ENCODE results near the genes MRPL20, MIB2 and NADK.

DNA sequence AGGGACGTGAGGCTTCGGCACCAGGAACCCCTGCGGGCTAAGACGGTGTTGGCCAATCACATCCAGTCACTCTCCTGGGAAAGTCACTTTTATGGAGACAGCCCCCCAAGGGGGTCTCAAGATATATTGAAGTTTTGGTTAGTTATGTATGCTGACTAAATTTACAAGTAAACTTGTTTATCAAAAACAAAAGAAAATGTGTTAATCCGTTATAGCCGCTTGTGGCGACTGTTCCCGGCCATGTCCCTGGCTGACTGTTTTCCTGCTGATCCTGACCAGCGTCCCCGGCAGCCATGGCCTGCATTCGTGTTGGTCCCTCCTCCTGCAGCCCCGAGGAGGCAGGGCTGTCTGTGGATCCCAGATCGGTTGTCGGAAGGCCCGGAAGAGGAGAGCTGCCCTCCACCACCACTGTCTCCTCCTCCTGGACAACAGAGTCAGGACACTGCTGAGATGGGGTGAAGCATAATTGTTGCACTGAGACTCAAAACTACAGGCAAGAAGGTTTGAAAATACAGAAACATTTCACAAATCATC lies 3.5 kb upstream of the MXRA8 start:
- RRBS, result 16% methylated on average over 7 of the region's 15 CpGs

DNA sequence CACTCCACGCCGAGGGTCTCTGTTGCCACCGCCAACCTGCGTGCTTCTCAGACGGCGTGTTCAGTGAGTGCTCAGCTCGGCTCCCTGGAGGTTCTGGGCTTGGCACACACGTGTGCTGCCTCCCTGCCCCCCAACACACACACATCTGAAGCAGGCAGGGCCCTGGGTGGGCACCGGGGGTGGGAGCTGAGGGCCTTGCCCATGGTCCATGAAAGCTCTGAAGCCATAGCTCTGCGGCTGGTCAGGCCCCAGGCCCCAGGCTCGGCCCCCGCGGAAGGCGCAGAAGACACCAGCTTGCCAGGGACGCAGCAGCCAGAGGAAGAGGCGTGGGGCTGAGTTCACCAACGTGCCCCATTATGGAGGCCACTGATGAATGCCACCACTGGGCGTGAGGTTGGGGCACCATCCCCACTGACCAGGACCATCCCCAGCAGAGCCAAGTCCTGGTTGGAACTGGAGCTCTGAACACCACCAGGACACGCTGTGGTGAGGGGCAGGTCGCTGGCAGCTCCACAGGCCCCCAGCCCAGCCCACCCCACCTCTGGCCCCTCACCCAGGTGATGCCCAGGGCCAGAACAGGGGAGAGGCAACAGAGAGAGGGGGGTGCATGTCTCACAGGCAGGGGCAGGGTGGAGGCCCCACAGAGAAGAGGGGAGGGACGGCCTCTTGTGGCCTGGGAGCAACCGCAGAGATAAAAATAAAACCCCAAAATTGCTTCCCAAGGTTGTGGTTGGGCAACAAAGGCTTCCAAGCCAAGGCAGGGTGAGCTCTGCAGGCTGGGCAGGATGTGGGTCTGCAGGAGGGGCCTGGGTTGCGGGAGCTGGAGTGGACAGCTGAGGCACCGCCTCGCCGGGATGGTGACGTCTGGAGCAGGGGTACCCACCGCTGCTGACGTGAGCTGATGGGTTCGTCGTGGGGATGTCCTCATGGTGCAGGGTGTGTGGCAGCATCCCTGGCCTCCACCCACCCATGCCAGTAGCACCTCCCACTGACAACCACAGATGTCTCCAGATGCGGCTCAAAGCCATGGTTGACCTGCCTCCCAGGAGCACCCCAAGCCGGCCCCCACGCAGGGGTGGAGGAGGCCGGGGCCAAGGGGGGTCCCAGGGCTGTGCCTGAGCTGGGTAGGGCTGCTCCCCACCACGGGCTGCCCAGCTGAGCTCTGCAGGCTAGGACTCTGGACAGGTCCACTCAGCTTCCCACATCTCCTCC lies 3.9 kb downstream of the AURKAIP1 start:
- RRBS, result no CpG with 5 or more reads among the region's 36 CpGs

DNA sequence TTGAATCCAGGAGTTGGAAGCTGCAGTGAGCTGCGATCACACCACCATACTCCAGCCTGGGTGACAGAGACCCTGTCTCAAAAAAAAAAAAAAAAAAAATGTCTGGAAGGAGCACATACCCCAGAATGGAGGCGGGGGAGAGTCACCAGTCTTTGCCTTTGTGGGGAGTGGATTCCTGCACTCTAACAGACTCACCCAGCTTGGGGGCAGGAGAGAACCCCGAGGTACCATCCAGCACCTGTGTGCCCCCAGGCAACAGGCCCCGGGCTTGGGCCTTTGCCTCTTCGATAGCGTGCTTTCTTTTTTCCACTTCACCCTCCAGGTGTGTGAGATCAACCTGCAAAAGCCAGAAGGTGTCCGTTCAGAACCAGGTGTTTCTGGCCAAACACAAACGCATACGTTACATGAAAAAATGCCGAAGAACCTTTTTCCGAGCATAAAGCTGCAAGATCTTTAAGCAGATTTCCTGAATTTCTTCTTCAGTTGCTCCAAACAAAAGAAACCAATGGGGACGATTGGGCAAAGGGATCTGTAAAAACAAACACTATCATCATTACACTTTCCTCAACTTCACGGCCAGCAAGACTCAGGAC lies 9.0 kb downstream of the CCNL2 start:
- RRBS, result no CpG with 5 or more reads among the region's 13 CpGs

DNA sequence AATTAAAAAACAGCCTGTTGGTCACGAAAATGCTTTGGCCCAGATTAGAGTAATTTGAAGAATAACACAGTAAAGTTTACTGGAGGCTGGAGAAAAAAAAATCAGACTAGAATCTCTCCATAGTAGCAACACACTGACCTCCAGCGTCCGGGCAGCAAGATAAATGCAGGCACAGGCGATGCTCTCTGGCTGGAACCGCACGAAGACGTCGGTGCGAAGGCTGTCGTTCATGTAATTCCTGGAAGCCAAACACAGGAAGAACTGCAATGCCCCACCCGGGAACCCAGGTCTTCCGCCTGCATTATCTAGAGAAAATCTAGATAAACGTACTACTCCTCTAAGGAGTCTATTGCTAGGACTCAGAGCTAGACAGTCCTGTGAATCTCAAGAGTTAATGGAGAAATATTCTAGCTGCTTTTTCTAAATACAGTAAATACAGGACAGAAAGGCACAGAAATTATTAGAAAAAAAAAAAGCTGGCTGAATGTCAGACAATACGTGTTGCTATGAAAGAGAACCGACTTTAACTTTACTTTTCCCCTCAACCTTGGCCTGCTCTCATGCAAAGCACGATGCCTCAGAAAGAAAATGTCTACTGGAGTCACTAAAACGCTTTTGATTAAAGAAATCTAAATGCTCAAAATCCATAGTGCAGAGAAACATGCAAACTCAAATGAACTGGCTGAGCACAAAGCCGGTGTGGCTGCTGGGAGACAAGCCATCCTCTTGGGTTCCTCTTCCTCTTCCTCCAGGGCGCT lies 8.3 kb downstream of the CCNL2 start:
- RRBS, result no CpG with 5 or more reads among the region's 19 CpGs

- RRBS, result 3% methylated on average over 8 of the region's 32 CpGs
Observed at GRCh38 chr1:1399443-1399688, 231 bp upstream of the CCNL2 start.

DNA sequence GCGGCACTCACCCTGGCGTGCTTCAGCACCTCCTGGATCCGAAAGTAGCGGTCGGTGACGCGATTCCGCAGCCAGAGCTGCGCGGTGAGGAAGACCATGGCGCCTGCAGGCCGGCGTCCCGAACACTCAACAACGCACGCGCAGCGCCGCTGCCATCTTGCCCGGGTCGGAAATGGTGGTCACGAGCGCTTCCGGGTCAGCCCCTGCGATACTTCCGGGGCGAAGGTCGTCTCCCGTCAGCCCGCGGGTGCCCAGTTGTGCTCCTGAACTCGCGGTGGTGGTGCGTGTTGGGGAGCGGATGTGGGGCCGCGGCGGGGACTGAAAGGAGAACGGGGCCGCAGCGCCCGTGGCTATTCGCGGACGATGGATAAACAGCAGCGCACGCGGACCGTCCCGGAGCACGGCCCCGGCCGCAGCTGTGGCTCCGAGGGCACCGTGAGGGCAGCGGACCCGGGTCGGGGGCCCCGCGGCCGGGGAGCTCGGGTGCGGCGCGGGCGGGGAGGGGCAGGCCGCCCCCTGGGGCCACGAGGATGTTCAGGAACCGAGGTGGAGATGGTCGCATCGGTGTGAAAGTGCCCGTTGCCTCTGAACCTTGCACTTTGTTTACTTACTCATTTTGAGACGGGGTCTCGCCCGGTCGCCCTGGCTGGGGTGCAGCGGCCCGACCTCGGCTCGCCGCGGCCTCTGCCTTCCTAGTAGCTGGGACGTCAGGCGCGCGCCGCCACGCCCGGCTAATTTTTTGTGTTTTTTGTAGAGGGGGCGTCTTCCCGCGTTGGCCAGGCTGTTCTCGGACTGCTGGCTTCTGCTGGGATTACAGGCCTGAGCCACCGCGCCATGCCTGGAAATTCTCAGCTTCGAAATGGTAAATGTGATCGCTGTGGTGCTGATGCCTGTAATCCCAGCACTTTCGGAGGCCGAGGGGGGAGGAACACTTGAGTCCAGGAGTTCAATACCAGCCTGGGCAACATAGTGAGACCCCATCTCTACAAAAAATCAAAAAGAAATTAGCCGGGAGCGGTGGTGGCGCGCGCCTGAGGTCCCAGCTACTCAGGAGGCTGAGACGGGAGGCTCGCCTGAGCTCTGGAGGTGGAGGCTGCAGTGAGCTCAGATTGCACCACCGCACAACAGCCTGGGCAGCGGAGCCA lies at the start of gene MRPL20:
TSS of gene MRPL20 (minus strand) at position 174 of the 1,145 bp plus-strand sequence.
- RRBS, result 3% methylated on average over 15 of the region's 108 CpGs

- RRBS, result 80% methylated on average over 1 of the region's 17 CpGs
Observed at GRCh38 chr1:1422632-1423121, 1.6 kb upstream of the ANKRD65 start.

DNA sequence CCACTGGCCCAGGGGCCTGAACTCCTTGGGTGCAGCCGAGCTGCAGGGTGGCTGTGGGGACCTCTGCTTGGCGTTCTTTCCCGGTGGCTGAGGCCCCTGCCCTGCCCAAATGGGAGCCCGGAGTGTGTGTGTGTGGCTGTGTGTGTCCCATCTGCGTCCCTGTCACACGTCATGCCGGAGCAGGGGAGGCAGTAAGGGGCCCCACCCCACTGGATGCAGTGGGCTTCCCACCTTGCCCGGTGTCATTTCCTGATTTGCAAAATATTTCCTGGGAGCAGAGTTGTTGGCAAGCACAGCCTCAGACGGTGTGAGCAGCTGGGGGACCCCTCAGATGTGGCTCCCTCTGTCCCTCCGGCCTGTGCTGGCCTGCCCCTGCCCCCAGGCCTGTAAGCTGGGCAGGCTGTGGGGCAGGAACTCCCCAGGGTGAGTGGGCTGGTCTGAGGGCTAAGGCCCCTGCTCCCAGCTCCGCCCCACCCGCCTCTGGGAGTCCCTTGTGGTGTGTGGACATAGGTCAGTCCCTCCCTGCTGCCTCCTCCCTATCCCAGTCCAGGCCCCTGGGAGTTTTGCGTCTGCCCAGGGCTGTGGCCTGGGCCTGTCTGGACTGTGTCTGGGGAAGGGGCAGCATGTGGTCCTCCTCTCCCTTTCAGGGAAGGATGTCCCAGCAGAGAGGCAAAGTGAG lies 3.8 kb upstream of the VWA1 start:
- RRBS, result 63% methylated on average over 5 of the region's 13 CpGs

DNA sequence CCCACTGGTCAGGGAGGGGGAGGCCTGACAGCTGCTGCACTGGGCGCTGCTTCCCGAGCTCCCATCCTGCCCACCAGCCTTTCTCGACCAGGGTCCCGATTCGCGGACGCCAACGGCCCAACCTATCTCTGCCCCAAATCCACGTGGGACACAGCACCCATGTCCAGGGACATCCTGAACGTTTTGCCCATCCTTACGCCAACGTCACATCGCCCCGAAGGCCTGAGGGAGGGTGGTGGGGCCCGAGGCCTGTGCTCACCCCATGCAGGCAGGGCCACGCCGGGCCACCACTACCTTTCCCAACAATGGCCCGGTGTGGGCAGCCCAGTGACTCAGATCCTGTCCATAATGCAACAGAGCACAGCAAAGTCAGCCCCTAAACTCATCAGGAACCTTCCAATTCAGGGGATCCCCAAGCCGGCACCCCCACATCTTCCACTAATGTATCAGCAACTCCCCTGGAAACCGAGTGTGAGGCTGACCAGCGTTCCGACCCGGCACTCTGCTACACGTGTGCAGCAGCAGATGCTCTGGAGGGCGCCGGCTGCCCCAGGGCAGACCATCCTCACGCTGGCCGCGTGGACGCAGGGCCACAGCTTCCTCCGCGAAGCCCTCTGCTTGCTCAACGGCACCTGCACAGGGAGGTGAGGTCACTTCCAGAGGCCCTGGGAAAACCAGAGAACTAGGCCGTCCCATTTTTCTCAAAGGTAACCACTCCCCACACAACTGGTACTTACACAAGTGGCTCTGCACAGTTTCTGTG lies 11.3 kb upstream of the TMEM240 start:
- RRBS, result 81% methylated on average over 9 of the region's 34 CpGs

DNA sequence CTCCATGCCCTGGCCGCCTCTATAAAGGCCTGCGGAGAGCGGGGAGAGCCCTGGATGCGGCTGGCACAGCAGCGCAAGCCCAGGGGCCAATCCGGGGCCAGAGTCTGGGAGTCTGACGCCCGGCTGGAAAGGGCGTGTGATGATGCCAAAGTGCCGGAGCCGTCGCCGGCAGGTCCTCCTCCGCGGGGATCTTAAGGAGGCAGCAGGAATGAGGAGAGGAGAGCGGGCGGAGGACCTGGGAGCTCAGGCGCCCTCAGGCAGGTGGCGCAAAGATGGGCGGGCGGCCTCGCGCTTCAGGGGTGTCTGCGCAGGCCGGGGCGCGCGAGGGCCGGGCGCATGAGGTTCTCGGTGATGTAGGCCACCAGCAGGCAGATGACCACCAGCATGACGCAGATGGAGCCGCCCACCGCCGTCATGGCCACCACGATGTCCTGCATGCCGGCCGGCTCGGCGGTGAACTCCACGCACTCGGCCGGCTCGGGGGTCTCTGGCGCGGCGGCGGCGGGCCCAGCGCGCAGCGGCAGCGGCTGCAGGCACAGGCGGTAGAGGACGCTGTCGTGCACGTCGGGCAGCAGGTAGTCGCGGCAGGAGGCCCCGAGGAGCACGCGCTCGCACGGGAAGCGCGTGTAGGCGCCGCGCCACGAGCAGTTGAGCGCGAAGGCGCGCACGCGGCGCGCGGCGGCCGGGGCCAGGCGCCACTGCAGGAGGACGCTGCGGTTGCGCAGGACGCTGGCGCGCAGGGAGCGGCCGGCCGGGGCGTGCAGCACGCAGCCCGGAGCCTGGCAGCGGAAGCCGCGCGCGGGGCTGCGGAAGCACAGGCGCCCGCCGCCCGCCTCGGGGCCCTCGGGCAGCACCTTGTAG lies 663 bp downstream of the FNDC10 start:
- RRBS, result 3% methylated on average over 4 of the region's 107 CpGs

- RRBS, result no CpG with 5 or more reads among the region's 36 CpGs
Observed at GRCh38 chr1:1613845-1614856, 1.1 kb upstream of the MIB2 start.

- RRBS, result 2% methylated on average over 27 of the region's 63 CpGs
Observed at GRCh38 chr1:1615004-1615622, at the start of gene MIB2. MIB2 (plus strand) TSS chr1:1615500.

DNA sequence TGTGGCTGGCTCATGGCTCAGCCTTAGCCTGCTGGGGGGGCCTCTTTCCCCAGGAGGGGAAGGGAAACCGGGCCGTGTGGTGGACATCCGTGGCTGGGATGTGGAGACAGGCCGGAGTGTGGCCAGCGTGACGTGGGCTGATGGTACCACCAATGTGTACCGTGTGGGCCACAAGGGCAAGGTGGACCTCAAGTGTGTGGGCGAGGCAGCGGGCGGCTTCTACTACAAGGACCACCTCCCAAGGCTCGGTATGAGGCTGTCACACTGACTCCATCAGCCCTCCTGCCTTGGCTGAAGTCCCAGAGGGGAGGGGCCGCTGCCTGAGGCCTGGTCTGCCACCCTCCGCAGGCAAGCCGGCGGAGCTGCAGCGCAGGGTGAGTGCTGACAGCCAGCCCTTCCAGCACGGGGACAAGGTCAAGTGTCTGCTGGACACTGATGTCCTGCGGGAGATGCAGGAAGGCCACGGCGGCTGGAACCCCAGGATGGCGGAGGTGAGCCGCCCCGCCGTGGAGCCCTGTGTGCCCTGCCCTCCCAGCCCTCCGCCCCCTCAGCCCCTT lies 7.0 kb upstream of the MMP23B start:
- RRBS, result 89% methylated on average over 2 of the region's 25 CpGs

DNA sequence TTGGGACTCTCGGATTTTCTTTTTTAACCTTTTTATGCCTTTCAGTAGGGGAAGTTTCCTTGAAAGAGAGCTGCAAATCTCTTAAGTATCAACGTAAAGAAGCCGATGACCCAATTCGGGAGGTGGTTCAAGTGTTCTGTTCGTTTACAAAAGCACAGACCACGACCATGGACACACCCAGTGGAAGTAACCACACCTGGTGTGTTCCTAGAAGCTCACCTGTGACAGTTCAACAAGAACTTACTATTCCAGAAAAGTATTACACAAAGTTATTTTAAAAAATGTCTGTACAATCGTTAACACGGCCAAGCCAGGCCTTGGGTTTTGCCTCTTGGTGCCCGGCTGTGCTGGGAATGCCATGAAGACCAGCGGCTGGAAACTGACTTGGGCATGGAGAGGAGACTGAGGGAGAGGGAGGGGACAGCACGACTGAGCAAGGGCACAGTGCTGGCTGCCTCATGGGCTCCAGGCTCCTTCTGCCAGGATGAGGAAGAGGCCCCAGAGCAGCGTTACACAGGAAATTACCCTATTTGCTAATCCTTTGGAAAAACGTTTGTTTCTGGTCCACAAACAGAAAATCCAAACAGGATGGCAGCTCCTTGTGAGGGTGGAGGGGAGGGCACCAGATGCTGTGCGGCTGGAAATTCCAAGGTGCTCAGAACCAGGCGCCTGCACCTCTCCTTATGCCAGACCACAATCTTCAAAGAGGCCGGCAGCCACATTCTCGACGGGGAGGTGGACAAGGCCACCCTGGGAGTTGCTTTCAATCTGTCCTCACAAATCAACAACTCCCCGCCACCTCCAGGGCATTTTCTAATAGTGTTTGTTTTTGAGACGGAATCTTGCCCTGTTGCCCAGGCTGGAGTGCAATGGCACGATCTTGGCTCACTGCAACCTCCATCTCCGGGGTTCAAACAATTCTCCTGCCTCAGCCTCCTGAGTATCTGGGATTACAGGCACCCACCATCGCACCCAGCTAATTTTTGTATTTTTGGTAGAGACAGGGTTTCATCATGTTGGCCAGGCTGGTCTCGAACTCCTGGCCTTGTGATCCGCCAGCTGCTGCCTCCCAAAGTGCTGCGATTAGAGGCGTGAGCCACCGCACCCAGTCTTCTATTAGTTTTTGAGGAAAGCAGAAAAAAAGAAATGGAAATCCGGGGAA lies 4.2 kb upstream of the CDK11B start:
- RRBS, result no CpG with 5 or more reads among the region's 29 CpGs

GRCh38 chr1:1728396-1729080 lies 4.4 kb upstream of the CDK11A start:
- RRBS, result no CpG with 5 or more reads among the region's 10 CpGs

DNA sequence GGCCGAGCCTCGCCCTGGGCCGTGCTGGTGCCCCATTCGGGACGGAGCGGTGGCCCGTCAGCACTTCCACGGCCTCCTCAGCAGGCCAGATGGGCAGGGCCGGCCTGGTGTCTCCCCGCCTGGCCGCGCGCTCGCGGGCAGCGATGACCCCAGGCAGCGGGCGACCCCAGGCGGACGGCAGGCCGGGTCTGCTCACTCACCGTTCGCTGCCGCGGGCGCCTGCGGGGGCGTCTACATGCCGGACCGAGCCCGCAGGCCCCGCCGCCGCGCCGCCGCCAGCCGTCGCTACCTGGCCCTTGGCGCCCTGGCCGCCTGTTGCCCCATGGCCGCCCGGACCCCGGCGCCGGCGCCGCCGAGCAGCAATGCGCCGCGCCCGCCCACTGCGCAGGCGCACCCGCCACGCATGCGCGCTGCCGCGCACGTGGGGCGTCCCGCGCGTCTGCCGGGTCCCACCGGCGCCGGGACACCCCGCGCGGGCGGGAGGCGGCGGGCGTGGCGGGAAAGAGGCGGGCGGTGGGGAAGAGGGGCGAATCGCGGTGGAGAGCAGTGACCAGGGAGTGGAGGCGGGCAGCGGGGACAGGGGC lies at the start of gene NADK:
TSS of gene NADK (minus strand) at position 382 of the 584 bp plus-strand sequence.
- RRBS, result 2% methylated on average over 33 of the region's 85 CpGs

DNA sequence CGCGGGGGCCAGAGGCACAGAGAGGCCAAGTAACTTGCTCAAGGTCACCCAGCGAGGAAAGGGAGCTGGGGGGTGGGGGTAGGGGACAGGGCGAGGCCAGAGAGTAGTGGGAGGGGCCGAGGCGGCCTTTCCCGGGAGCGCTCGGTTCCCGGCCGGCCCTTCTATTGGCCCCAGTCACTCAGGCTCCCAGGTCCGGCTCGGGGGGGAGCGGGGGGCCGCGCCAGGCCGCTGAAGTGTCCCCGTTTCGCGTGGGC lies 3.7 kb upstream of the NADK start:
- RRBS, result no CpG with 5 or more reads among the region's 20 CpGs

DNA sequence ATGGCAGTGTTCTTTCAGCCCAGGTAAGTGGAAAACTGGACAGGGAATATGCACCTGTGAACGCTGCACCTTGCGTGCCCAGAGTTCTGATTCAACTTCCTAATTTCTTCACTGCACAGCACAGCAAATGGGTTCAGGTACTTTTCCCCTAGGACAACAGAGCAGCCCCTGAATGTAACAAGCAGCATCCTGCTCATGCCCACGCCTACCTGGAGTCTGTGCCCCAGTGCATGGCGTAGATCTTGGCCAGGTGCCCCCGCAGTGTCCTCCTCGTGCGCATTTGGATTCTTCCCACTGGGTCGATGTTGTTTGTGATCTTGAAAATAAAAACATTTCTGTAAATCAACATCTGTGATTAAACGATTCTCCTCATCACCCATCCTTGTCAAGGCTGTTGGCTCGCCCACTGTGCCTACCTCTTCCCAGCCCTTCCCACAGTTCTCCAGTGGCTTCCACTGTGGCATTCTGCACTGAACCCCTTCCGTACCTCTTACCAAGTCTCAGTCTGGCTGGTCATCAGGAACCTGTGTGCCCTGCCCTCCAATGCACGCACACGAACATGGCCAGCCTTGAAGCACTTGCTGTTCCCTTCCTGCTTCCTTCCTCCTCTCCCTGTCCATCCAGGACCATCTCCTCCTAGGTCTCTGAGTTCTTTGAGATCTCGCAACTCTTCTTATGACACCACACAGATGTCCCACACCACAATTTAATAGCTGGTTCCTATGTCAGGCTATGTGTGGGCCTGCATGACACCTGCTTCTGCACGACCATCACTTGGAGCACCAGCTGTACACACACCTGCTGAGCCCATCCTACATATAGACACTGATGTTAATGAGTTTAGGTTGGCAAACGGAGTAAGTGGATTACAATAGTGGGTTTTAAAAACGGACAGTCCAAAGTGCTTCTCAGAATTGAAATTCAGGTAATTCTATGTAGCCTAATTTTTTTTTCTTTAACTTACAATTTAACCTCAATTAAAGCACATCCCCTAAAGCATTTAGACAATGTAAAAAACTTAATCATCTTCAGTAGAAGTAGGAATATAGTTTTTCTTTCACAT lies 37.6 kb upstream of the NADK start:
- RRBS, result no CpG with 5 or more reads among the region's 17 CpGs

DNA sequence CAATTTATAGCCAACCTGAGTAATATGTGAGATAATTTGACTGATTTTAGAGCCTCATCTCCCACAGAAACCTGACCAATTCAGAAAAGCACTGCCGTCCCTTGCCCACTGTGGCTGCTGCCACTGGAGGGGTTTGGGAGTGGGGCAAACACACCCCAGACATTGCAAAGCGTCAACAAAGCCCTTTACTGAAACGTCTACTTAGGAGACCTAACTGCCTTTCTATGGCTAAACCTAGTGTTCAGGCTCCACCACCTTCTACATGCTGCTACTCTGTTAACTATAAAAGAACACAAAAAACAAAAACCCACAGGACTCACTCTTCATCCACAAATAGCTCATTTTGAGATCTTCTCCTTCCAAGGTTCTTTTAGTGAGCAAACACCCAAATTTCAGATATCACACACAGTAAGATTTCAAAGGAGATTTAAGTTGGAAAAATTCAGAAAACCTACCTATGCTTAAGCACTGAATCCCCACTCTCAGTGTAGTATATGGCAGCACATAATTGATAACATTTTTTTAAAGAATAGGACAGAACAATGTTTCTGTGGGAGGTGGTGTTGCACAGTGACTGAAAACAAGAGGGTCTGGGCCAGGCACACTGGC lies 27.5 kb downstream of the GNB1 start:
- RRBS, result no CpG with 5 or more reads among the region's 3 CpGs

DNA sequence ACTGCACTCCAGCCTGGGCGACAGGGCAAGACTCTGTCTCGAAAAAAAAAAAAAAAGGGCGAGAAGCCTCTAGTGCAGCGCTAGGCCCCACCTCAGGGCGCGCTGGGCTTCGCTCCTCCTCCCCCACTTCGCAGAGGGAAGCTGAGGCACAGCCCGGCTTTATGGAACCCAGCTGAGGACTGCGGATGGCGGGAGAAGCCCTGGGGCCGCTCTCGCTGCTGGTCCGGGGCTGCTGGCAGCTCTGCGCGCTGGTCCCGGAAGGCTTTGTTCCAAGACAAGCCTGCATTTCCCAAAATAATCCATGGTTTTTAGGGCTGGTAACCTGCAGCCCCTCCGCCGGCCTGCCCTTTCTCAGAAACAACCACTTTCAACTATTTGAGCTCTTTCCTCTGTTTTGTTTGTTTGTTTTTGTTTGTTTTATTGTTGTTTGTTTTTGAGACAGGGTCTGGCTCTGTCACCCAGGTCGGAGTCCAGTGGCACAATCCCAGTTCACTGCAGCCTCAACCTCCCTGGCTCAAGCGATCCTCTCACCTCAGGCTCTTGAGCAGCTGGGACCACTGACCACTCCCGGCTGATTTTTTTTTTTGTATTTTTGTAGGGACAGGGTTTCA lies 5.3 kb upstream of the CALML6 start:
- RRBS, result 91% methylated on average over 5 of the region's 22 CpGs